Thyroid gland (tissue), 7 donors: ENCODE data around the genes AP3B2, TM6SF1 and ADAMTSL3.

GRCh38 chr15:80943678-80944159 lies 45.9 kb downstream of the MESD start:
- PRO-cap, 2 experiments = no peak in any of the 2 experiments
- RAMPAGE, long total RNA, 5 experiments = no peak in any of the 5 experiments

DNA sequence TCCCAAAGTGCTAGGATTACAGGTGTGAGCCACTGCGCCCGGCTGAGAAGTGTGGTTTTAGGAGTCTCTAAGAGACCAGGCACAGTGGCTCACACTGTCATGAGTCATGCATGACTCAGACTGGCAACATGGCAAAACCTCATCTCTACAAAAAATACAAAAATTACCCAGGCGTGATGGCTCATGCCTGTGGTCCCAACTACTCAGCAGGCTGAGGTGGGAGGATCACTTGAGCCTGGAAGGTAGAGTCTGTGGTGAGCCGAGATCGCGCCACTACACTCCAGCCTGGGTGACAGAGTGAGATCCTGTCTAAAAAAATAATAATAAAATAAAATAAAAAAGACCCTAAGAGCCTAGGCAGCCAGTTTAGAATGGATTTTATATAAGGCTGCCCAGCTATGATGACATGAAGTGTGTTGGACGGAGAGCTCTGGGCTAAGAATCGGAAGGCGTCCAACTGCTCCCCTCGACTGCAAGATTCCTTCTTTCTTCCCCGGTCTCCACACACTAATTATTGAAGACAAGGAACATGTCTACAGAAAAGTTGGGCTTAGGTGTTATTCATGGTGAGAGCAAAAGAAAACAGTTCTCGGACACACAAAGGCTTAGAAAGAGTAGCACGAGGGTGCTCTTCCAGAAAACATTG lies 33.6 kb downstream of the MESD start:
- PRO-cap, 2 experiments = peak in 1 of 2 experiments; most common plus-strand start position 245 of the sequence (in 1); most common minus-strand start position 51 of the sequence (in 1)
- RAMPAGE, long total RNA, 5 experiments = no peak in any of the 5 experiments

GRCh38 chr15:81002304-81003312 lies 1.9 kb downstream of the TLNRD1 start:
- PRO-cap, 2 experiments = peak in 1 of 2 experiments; most common plus-strand start chr15:81002498 (in 1); most common minus-strand start chr15:81002404 (in 1)
- RAMPAGE, long total RNA, 5 experiments = no peak in any of the 5 experiments

DNA sequence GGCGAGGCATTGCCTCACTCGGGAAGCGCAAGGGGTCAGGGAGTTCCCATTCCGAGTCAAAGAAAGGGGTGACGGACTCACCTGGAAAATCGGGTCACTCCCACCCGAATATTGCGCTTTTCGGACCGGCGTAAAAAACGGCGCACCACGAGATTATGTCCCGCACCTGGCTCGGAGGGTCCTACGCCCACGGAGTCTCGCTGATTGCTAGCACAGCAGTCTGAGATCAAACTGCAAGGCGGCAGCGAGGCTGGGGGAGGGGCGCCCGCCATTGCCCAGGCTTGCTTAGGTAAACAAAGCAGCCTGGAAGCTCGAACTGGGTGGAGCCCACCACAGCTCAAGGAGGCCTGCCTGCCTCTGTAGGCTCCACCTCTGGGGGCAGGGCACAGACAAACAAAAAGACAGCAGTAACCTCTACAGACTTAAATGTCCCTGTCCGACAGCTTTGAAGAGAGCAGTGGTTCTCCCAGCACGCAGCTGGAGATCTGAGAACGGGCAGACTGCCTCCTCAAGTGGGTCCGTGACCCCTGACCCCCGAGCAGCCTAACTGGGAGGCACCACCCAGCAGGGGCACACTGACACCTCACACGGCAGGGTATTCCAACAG lies 174.9 kb downstream of the MEX3B start:
- PRO-cap, 2 experiments = no peak in any of the 2 experiments
- RAMPAGE, long total RNA, 5 experiments = no peak in any of the 5 experiments

DNA sequence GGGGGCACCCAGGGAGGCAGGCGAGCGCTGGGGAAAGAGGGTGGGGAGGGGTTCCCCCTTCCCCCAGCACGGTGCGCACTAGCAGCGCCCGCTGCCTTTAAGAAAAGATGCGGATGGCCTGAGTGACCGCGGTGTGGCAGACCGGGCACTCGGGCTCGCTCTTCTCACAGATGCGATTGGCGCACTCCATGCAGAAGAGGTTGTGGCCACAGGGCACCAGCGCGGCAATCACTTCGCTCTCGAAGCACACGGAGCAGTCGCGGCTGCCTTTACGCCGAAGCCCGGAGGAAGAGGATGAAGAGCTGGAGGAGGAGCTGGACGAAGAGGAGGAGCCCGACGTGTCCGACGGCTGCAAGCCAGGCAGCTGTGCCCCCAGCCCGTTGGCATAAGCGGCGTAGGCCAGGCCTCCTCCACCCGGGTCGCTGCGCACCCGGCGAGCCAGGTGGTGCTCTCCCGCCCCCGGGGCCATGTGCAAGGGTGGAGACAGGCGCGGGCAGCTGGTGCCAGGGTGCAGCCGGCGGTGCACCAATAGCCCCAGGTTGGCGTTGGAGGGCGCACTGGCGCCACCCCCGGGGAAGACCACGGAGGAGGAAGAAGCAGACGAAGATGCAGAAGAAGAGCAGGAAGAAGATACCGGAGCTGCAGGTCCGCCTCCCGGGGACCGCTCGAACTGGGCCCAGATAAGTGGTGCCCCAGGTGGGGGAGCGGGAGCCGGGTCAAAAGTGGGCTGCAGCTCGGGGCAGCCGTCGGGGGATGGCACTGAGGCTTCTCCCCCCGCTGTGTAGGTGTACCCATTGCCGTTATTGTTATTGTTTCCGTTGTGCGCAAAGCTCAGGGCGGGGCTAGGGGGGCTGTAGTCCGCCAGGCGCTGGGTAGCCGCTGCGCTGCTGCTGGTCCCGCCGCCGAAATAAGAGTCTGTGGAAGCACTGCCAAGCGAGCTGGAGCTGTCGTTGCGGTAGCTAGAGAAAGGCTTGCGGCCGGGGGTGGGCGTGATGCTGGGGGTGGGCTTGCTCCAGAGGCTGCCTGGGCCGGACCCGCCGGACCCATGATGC lies 2.4 kb downstream of the MEX3B start:
- PRO-cap, 2 experiments = no peak in any of the 2 experiments
- RAMPAGE, long total RNA, 5 experiments = no peak in any of the 5 experiments

- PRO-cap, 2 experiments = no peak in any of the 2 experiments
- RAMPAGE, long total RNA, 5 experiments = no peak in any of the 5 experiments
Measured at GRCh38 chr15:82285154-82285404, 22.5 kb downstream of the SAXO2 start.

GRCh38 chr15:82541019-82541542 lies 824 bp upstream of the RPS17 start:
- PRO-cap, 2 experiments = no peak in any of the 2 experiments
- RAMPAGE, long total RNA, 5 experiments = no peak in any of the 5 experiments

GRCh38 chr15:82709796-82710618 lies at the start of gene AP3B2:
TSS of gene AP3B2 (minus strand) at chr15:82709875.
- PRO-cap, 2 experiments = peak in 2 of 2 experiments; most common minus-strand start chr15:82709873 (in 1)
- RAMPAGE, long total RNA, 5 experiments = no peak in any of the 5 experiments

- PRO-cap, 2 experiments = peak in 1 of 2 experiments; most common minus-strand start chr15:82810878 (in 1)
- RAMPAGE, long total RNA, 5 experiments = no peak in any of the 5 experiments
Measured at GRCh38 chr15:82810766-82810938, 1.2 kb downstream of the WHAMM start.

DNA sequence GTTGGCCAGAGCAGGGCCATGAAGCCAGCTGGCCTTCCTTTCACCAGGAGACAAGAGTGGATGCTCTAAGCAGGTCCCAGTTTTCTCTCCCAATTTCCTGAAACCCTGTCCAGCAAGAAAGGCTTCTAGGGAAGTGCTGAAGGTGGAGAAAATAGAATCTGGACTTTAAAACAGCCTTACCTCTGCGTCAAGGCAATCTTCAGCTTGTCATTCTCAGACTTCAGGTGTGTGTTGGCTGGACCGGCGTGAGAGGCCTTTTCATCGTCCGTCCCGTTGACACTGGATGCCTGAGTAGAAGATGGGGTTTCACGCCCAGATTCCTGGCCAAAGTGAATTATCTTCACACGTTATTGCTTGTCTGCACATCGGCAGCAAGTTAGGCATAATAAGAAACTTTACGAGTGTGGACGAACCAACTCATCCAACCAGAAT lies 49.4 kb downstream of the WHAMM start:
- PRO-cap, 2 experiments = no peak in any of the 2 experiments
- RAMPAGE, long total RNA, 5 experiments = no peak in any of the 5 experiments

DNA sequence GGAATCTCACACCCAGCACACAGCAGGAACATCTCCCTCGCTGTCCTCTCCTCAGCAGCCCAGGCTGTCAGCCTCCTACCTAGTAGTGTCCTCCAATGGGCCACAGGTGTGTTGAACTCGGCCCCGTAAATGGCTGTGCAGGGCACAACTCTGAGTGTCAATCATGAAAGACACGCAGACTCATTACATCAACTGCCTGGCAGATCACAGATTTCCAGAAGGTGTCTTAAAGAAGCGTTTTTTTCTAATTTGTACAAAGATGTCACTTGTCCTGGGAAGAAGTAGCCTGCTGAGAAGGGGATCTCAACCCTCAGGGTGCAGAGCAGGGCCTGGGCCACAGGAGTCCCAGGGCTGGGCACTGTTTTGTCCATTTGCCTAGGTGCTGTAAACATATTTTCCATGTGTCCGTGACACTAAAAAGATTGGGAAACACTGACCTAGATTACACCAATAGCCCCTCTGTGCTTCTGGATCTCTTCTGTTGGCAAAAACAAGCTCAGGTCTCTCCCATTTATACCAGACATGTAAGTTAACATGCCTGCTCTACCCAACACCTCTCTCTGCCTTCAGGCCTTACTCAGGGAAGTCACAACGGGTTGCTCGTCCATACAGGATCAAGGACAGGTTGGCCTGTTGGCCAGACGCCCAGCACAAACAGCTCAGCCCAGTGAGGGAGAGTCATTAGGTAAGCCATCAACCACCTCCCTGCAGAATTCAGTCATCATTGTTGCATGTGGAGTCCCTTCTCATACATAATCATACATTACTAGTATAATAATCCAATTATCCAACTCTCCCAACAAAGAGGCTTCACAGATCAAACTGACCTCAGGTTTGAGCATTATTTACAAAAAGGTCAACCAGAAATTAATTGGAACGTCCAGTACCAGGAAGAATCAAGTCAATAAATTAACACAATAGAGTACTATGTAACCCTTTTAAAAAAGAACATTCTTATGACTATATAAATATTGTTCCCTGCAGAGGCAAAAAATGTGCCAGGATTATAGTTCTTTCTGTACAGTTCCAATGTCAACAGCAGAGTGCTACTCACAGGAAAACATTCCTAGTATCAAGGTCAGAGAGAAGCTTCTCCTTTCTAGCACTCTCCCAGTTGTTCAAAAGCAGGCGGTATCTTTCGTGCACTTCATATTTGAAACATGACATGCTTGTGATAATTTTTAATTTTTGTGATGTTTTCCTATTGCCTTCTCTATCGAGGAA lies 33.4 kb downstream of the HOMER2 start:
- PRO-cap, 2 experiments = peak in 1 of 2 experiments; most common minus-strand start position 562 of the sequence (in 1)
- RAMPAGE, long total RNA, 5 experiments = no peak in any of the 5 experiments

GRCh38 chr15:82934445-82935033 lies 18.0 kb downstream of the HOMER2 start:
- PRO-cap, 2 experiments = no peak in any of the 2 experiments
- RAMPAGE, long total RNA, 5 experiments = no peak in any of the 5 experiments

DNA sequence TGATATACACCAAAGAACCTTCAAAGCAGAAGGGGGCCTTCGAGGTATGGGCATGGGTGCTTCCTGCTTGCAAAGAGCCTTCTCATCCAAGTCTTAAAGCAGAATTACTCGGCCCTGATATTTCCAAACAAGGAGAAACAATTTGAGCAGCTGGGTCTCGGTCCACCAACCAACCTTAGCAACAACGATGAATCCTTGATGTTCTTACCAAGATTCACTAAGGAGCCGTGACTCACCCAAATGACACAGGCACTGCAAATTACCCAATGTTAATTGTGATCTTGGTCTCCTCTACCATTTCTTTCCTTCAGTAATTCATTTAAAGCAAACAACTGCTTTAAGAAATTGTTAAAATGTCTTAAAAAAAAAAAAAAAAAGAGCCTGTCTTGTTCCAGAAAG lies 7.7 kb downstream of the HOMER2 start:
- PRO-cap, 2 experiments = peak in 2 of 2 experiments; most common plus-strand start position 220 of the sequence (in 1); most common minus-strand start position 88 of the sequence (in 1)
- RAMPAGE, long total RNA, 5 experiments = no peak in any of the 5 experiments

- PRO-cap, 2 experiments = no peak in any of the 2 experiments
- RAMPAGE, long total RNA, 5 experiments = no peak in any of the 5 experiments
Measured at GRCh38 chr15:82971461-82972123, 14.4 kb upstream of the RAMAC start.

- PRO-cap, 2 experiments = no peak in any of the 2 experiments
- RAMPAGE, long total RNA, 5 experiments = no peak in any of the 5 experiments
Measured at GRCh38 chr15:83062528-83063033, 4.5 kb downstream of the BTBD1 start.

- PRO-cap, 2 experiments = no peak in any of the 2 experiments
- RAMPAGE, long total RNA, 5 experiments = no peak in any of the 5 experiments
Measured at GRCh38 chr15:83063034-83063639, 3.9 kb downstream of the BTBD1 start.

DNA sequence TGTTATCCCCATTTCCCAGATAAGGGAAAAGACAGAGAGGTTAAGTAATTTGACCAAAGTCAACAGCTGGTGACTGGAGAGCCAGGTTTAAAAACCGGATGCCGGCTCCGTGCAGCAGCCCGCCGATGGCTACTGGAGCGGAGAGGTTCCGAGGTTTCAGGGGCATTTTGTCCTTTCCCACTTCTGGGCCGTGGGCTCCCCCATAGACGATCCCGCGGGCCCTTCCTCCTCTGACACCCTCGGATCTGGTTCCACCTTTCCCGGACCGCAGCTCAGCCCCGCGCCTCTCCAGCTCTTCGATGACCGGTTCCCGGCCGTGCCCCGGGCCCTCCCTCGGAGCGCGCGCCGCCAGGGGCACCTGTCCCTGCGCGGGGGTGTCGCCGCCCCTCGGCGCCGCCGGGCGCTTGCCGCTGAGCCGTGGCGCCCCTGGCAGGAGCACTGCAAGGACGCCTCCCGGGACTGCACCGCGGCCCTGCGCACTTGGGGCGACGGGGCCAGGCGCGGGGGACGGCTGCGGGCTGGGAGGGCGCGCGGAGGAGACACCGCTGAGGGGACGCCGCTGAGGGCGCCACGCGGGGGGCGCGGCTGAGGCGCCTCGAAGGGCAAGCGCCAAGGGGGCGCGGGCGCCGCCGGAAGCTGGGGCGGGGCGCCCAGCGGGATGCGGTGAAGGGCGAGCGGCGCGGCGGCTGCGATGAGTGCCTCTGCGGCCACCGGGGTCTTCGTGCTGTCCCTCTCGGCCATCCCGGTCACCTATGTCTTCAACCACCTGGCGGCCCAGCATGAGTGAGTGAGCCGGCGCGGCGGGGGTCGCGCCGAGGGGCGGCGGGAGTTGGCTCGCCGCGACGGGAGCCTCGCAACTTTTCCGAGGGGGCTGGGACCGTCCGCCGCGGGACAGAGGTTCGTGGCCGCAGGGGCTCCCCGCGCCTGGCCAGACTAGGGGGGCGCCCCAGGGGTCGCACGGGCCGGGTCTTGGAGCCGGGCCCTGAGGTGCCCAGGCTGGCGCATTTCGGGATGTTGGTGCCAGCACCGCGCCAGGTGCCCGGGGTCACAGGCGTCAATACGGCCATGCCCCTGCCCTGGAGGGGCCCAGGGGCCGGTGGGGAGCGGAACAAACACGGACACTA lies at the start of gene TM6SF1:
TSS of gene TM6SF1 (plus strand) at position 656 of the 1,124 bp plus-strand sequence.
- PRO-cap, 2 experiments = peak in 2 of 2 experiments; most common plus-strand start position 443 of the sequence (in 2); most common minus-strand start position 298 of the sequence (in 2)
- RAMPAGE, long total RNA, 5 experiments = no peak in any of the 5 experiments

GRCh38 chr15:83206413-83206739 lies 1.2 kb downstream of the HDGFL3 start:
- PRO-cap, 2 experiments = peak in 2 of 2 experiments; most common plus-strand start chr15:83206629 (in 2)
- RAMPAGE, long total RNA, 5 experiments = no peak in any of the 5 experiments

DNA sequence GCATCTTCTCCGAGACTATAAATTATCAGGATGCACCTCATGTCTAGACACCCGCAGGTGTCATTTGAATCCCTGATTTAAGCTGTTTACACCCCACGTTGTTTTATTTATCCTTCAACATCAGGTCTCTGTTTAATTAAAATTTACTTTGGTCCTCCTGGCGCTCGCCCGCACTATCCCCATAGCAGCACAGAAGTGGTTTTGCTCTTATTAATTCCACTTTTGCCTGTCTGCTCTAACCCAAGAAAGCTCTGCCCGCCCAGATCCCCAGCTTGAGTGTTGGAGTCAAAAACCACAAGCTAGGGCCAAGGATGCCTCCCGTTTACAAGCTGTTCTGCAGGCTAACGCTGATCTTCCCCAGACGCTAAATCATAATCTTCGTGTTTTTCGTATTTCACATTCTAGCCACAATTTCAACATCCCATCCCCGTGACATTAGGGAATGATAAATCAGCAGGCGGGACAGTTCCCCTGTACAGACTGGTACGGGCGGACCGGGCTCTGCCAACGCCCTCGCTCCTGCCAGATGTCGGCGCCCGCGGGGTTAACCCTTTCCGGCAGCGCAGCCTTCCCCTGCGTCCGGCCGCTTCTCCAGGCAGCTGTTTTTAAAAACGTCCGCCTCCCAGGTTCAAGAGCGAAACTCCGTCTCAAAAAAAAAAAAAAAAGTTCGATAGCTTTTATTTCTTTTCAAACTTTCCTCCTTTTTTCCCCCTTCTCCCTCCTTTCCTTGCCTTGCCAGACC lies 80.9 kb upstream of the BNC1 start:
- PRO-cap, 2 experiments = no peak in any of the 2 experiments
- RAMPAGE, long total RNA, 5 experiments = no peak in any of the 5 experiments

GRCh38 chr15:83653259-83654362 lies at the start of gene ADAMTSL3:
TSS of gene ADAMTSL3 (plus strand) at chr15:83654123.
- PRO-cap, 2 experiments = peak in 2 of 2 experiments; most common plus-strand start chr15:83653713 (in 2); most common minus-strand start chr15:83653717 (in 1)
- RAMPAGE, long total RNA, 5 experiments = start-site peak on the plus strand in 1 of 5 experiments, at chr15:83654110-83654125 at its widest, 58 reads per replicate